Neutrophil (primary cell): ENCODE results near the genes SPATA31A6 and SPATA31A5.

DNA sequence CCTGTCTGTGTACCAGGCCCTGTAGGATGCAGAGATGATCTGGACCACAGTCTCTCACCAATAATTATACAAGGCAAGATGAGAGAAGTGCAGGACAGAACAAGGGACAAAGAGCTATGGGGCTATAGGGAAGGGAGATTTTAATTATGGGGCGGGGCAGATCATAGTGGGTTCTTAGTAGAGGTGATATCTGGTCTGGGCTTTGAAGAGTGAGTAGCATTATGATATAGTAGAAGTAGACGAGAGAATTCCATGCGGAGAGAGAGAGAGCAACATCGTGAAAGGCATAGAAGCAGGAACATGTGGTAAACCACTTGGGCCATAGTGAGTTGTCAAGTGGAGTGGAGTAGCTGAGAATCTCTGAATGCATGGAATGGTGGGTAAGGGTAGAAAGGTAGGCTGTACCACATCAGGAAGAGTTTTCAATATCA lies 4.3 kb upstream of the SHB start:
- PRO-cap = no peak

DNA sequence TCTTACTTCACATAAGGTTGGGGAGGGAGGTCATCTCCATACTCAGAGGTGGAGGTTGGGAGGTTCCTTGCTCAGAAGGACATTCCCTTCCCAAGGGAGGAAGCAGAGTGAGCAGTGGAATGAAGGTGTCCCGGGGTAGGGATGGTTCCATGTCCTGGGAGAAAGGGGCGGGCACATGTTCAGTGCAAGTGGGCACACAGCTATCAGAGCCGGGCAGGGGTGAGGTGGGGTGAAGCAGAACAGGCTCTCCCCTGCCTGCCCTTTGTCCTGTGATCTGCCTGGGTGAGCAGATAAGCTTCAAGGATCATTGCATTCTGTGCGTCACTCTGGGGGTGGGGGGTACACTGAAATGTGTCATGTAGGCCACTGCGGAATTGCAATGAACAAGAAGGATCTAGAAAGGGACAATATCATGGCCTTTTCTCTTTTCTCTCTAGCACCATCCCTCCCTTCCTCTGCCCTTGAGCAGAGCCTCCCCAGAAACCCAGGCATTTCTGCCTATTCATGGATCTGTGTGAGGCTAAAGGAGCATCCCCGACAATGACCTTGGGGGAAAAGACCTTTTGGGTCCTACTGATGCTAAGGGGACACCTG lies 61.7 kb upstream of the SHB start:
- PRO-cap = no peak

- PRO-cap = no peak
Measured at GRCh38 chr9:41026104-41026605, 102.3 kb downstream of the FOXD4L6 start.

DNA sequence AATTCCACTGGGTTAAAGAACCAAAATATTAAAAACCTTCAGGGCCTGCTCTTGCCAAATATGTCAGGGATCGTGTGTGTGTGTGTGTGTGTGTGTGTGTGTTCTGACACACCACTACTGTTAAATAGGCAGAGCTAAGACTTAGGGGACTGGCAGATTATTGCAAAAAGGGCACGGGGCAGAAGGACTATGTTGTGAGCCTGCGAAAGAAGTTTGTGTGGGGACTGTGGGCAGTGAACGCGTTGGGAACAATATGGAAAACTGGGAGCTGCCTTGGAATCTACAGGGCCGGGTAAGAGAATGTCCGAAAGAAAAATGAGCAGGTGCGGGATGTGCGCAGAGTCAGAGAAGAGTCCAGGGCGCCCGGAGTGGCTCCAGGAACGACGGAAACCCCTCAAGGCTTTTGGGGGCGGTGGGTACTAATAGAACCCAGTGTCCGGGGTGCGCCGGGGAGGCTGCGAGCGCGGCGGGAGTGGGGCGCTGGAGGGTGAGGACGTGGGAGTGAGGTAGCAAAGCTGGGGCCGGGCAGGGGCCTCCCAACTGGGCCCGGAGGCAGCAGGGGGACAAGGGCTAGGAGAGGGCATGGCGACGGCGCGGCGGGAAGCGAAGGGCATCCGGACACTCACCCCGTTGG lies 54.8 kb downstream of the FOXD4L6 start:
- PRO-cap = no peak

GRCh38 chr9:41234761-41235582 lies 45.9 kb upstream of the ZNG1F start:
- PRO-cap = no peak

GRCh38 chr9:41237348-41237856 lies 48.3 kb upstream of the ZNG1F start:
- PRO-cap = no peak

- PRO-cap = no peak
Measured at GRCh38 chr9:41266423-41267109, 77.4 kb upstream of the ZNG1F start.

DNA sequence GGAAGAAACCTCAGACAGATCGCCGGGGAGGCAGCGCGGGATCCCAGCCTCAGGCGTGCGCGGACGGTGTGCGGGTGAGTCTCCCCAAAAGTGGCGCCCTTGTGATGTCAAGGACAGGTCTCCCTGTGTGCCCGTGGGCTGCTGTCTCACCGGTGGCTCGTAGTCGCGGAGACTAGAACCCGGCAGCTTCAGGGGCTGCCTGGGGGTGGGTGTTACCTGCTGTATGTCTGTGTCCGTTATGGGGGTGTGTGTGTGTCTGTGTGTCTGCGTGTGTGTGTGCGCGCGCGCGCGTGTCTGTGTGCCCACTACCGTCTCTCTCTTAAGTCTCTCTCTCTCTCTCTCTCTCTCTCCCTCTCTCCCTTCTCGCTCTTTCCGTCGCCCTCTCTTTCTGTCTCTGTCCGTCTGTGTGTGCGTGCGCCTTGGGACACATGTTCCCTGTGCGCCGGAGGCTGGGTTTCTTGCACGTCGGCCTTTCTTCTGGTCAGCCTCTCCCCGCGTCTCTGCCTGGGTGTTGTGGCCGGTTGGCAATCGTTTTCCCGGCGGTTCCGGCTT lies 170.0 kb upstream of the ZNG1F start:
- PRO-cap = no peak

DNA sequence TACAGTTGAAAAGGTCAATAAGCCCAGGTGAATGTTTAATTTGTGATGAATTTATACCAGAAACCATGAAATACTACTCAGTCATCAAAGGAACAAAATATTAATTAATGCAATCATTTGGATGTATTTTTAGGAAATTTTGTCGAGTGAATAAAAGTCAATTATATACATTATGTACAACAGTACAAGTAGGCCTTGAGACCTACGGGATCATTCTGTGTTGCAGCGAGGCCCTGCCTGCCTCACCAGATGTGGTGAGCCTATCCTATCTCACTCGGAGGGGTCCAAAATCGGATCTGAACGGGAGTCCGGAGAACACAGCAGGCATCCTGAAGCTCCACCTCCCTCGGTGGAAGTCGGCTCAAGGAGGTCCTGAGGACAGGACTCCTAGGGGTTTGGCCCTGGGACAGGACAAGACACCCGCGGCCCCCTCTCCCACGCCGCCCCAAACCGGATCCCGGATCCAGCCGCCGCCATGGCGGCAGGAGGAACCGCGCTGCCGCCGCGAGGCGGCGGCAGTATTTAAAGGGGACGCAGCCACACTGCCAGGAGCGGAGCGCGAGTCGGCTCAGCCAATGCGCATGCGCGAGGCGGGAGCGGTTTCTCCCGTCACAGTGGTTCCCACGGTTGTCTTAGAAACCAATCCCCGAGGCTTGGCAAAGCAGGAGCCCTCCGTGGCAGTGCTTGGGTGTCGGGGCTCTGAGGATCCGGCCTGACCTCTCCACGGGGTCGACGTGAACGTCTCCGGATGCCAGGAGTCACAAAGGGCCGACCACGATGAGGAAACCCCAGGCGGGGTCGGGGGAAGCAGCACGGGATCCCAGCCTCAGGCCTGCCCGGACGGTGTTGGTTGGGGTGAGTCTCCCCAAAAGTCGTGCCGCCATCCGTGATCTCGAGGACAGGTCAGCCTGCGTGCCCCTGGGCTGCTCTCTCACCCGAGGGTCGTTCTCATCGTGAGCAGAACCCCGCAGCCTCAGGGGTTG lies 454.6 kb upstream of the ZNG1F start:
- PRO-cap = no peak

DNA sequence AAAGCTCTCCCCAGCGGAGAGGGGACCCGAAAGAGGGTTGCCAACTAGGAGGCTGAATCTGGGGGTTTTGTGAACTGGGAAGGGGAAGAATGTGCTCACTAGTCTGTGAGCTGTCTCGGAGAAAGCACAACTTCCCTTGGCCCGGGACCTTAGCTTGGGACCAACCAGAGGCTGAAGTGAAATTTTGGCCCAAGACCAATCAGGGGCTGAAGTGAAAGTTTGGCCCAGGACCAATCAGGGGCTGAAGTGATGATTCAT lies 388.3 kb downstream of the CNTNAP3B start:
- PRO-cap = no peak

DNA sequence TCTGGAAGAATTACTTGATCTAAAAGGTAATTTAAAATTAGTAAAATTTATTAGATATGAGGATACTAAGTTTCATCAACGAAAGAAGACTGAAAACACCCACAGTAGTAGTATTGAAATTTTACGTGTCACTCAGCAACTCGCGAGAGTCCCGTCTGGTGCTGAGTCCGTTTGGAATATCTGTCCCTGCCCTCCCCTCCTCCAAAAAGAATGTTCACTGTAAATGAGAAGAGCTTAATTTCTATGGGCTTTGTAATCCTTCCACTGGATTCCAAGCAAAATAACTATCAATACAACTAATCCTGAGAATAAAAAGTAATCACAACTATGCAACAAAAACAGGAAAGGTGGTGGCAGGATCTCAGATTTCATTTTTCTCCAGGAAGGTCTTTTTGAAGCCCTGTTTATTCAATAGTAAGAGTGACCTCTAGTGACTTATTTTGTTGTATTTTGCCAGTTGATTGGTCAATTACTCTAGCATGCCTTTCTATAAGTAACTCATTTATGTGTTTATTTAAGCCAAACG lies 2.1 kb downstream of the CNTNAP3B start:
- PRO-cap = no peak

DNA sequence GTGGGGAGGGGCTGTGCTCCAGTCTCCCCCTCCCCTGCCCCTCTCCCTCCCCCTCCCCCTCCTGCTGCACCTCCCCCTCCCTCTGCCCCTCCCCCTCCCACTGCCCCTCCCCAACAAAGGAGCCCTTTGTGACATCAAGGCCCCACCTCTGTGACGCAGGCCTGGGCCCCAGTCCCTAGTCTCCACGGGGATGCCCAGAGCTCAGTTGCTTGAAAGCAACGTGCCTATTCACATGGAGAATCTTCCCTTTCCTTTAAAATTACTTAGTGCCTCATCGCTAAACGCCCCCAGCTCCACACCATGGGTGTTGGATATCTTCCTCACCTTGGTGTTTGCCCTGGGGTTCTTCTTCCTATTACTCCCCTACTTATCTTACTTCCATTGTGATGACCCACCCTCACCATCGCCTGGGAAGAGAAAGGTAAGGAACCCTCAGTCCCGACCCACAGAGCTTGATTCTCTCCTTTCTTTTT lies at the start of gene SPATA31A6:
SPATA31A6 (plus strand) TSS at position 204 of the 473 bp plus-strand sequence.
- PRO-cap = no peak

DNA sequence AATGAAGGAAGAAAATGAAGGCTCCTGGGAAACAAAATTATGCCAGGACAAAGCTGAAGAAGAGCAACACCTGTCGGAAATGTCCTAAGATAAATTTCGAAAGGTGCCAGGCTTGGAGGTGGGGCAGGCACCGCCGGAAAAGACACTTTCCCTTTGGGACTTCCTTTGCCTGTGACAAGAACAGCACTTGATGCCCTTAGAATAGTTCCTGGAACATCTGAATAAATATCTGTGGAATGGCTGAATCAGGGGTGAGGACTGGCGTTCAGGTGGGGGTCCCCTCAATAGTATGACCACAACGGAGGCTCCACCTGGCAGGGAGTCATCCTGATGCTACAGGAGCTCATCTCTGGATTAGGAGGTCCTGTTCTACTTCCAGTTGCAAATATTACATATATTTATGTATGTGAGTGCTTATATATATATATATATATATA lies 608.6 kb downstream of the SPATA31A6 start:
- PRO-cap = no peak

DNA sequence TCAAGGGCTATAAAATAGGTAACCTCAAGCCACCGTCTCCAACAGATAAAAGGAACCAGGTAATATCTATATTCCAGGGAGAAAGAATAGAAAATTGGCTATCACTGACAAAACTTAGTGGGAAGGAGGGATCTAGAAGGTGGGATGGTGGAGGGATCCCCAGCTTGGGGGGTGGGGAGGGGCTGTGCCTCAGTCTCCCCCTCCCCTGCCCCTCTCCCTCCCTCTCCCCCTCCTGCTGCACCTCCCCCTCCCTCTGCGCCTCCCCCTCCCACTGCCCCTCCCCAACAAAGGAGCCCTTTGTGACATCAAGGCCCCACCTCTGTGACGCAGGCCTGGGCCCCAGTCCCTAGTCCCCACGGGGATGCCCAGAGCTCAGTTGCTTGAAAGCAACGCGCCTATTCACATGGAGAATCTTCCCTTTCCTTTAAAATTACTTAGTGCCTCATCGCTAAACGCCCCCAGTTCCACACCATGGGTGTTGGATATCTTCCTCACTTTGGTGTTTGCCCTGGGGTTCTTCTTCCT lies at the start of gene SPATA31A5:
SPATA31A5 (plus strand) TSS at position 375 of the 525 bp plus-strand sequence.
- PRO-cap = no peak

- PRO-cap = no peak
Measured at GRCh38 chr9:62880369-62880963, 1690.6 kb downstream of the SPATA31A7 start.

DNA sequence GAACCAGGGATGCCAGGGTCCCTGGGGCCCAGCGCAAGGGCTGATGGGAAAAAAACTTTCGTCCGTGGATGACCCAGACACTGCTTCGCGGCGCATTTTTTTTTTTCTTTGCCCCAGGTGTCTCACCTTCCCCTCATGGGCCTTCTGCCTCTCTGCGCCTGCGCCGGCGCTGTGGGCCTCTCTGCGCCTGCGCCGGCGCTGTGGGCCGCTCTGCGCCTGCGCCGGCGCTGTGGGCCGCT lies 1268.7 kb downstream of the FOXD4L5 start:
- PRO-cap = no peak

- PRO-cap = no peak
Measured at GRCh38 chr9:64051037-64051419, 1234.0 kb downstream of the FOXD4L5 start.

DNA sequence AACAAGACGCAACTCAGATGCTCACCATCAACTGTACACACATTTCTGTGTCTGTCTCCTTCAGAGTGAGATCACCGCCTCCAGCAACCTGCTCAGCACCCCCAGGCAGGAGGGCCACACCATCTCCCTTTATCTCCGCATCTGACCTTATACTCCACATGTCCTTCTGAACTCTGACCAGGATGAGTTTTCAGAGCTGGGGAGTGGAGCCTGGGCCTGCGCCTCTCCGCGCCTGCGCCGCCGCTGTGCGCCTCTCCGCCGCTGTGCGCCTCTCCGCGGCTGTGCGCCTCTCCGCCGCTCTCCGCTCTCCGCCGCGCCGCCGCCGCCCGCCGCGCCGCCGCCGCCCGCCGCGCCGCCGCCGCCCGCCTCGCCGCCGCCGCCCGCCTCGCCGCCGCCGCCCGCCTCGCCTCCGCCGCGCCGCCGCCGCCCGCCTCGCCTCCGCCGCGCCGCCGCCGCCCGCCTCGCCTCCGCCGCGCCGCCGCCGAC lies 89.3 kb downstream of the FOXD4L5 start:
- PRO-cap = no peak

GRCh38 chr9:65714613-65715184 lies 22.2 kb upstream of the FOXD4L4 start:
- PRO-cap = no peak

GRCh38 chr9:67711297-67711776 lies 147.4 kb upstream of the ANKRD20A1 start:
- PRO-cap = no peak